ENCODE measurements around the gene CNR1.

- PRO-cap: no peak
Measured at GRCh38 chr6:87925221-87925784, 122.3 kb upstream of the SPACA1 start.

DNA sequence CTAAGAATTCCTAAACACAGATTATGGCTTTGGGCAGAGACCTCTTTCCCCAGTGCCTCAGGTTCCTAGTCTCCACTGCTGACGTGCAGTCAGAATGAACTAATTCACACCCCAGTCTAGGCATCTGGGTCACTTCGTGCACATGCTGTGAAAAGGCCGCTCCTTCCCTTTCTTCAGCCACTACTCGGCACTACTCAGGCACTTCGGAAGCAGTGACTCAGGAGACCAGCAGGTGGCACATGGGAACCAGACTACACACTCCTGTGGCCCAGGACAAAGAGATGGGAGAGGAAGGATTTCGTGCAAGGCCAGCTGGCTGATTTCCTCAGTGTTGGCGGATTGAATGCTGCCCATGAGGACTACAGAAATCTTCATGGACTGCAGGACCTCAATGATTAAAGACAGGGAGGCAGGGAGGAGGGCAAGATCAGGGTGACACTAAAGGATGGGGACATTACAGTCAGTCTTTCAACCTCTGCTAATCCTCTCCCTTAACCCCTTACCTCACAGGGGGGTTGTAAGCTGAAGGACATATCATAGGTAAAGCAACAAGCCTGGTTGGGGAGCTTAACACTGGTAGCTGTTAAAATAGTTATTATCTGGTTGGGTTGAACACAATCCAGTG lies 117.8 kb upstream of the SPACA1 start:
- PRO-cap: no peak

DNA sequence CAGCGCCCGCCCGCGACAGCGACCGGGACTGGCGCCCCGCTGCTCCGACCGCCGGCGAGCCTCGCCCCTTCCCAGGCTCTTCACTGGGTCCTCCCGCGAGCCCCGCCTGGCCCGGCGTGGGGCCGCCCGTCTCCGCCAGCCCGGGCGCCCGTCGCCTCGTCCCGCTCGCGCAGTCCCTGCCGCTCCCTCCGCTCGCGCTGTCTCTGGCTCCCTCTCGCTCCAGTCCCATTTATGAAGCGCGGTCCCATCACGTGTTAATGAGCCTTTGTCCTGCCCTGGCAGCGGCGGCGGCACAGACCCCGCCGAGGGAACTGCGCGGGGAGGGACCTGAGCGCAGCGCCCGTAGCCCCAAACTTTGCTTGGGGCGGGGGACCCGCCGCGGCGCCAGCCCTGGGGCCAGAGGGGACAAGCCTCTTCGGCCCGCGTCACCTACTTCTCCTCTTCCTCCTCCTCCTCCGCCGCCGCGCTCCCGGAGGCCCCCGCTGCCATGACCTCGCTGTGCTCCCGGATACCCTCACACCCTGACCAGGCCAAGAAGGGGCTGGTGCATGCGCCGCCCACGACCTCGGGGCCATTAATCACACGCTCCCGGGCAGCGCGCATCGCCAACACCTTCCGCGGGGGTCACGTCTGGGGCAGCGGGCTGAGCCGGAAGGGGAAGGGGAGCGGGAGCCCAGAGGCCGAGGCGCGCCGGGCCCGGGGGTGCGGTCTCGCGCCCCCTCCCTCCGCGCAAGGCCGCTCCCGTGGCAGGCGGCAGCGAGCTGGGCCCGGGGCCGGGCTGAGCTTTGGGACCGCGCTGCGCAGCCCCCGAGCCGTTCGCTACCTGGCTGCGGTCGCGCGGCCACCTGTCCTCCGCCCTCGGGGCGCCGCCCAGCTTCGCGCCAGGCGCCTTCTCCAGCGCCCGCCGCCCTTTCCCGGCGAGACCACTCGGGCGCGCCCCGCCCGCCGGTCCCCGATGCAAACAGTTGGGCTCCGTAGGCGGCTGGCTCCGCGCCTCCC lies at the start of gene CNR1:
TSS of gene CNR1 (minus strand) at position 205 of the 999 bp plus-strand sequence.
- PRO-cap: bidirectional peak, plus-strand start at position 179 of the sequence, minus-strand start at position 205 of the sequence

GRCh38 chr6:88167142-88167405 lies 927 bp upstream of the CNR1 start:
- PRO-cap: no peak

DNA sequence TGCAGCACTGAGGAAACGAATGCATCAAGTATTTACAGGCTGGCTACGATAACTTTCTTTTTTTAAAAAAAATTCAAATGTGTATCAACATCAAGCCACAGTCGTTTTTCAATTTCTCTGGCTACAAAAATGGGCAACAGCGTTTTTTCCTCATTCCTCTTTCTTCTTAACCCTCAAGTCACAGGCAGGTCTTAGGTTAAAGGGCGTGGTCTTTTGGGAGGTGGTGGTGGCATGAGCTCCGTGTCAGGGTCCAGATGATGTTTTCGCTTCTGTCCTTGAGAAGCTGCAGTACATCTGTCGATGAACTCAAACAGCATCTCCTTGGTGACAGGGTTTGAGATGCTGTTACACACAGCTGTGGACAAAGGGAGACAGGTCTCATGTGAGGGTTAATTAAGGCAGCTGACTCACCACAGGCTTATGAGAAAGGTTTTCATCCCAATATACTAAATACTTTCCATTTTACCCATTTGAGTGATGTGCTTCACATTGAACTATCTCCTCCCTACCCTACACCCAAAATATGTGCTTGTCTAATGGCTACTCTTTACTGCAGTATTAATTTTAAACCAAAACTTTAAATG lies 350.8 kb downstream of the RNGTT start:
- PRO-cap: no peak

GRCh38 chr6:89065497-89065978 lies 15.0 kb upstream of the PNRC1 start:
- PRO-cap: no peak

DNA sequence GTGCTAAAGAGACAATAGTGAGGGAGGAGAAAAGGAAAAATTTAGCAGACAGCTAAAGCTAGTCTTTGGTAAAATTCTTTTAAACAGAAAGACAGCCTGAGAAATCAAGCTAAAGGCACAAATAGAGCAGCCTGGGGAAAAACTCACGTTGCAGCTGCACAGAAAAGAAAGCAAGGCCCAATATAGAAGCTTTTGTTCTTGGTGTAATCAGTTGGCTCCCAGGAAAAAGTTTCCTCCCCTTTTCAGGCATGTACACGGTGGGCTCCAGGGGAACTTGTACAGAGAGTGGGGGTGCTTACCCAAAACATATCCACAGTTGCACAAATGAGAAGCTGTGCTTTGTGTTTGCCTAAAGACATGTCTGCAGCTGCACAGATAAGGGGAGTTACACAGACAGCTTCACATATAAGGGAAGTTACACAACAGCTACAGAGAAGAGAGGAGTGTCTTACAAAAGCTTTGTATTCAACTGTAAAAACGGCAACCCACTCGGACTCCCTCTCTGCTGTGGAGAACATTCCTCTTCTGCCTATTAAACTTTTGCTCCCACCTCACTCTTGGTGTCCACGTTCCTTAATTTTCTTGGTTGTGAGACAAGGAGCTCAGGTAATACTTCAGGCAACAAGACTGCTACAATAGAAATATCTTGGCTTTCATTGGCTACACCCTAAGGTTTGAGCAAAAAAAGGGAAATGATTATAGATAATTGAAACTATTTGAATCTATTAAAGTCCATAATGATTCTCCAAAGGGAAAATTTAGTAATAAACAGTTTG lies 7.5 kb upstream of the PNRC1 start:
- PRO-cap: no peak

GRCh38 chr6:89161485-89162436 lies 15.9 kb downstream of the PM20D2 start:
- PRO-cap: no peak

DNA sequence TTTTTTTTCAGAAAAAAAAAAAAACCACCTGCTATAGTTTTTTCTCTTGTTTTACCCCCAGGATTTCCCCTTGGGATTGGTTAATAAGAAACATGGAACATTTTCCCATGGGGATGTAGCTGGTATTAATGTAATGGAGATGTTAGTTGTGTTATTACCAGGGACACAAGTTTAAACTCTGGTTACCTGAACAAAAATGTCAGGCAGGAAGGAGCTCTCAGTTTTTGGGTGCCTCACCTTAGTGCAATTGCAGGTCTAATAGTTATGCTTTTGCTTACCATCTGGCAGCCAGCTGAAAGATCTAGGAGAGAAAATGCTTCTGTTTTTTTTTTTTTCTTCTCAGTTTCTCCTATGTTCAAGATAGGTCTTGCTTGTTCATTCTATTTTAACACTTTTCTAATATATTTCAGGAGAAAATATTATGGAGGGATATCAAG lies 4.1 kb upstream of the UBE2J1 start:
- PRO-cap: no peak

GRCh38 chr6:89662591-89663414 lies 24.3 kb upstream of the LYRM2 start:
- PRO-cap: no peak

- PRO-cap: no peak
Measured at GRCh38 chr6:89672902-89673532, 34.5 kb upstream of the LYRM2 start.

GRCh38 chr6:89780938-89781658 lies 38.5 kb downstream of the MDN1 start:
- PRO-cap: no peak

DNA sequence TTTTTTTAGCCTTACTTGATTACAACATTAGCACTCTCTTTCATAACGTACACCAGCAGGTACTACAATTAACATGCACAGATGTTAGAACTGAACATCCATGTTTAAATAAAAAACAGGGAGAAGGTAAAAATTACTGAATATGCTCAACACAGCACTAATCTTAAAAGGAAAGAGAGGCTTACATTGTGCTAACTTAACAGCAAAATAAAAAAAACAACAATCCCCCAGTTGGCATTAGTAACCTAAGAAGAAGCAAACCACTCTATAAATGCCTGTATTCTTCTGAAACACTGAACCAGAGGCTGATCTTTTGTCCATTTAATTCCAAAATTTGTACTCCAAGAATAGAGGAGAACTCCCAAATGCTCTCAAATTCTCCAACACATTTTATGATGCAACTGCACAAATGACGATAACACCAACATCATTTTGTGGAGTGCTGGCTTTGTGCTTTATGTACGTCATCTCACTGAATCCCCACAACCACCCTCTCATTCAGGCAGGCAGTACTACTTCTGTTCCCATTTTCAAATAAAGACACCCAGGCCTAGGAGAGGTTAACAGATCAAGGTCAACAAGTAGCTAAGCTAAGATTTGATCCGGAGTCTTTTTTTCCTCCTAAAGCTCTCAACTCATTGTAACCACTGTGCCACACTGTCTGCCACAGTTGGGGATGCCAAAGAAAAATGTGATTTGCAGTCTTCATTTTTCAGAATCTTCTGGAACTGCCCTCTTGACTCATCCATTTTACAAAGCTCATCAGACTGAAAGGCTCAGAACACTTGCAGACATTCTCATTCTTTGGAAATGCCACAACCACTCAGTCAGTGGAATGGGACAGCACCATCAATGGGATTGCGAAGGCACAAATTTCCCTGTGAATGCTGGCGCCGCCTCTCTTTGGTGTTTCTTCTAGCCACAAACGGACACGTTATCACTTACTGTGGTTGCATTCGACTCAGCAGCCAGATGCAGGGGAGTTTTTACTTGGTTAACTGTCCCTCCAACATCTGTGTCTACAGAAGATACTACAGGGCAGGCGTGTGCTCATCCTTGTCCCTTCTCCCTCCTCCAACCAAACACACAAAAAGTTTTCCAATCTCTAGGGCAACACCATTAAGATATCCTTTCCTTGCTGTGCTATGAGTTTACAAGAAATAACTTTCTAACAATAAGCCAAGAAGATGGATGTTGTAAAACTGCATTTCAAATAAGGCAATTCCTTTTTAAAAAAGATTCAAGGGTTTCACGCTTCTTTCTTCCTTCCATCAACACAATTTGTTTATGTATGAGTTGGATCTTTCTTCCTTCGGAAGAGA lies 184.4 kb downstream of the GJA10 start:
- PRO-cap: no peak

DNA sequence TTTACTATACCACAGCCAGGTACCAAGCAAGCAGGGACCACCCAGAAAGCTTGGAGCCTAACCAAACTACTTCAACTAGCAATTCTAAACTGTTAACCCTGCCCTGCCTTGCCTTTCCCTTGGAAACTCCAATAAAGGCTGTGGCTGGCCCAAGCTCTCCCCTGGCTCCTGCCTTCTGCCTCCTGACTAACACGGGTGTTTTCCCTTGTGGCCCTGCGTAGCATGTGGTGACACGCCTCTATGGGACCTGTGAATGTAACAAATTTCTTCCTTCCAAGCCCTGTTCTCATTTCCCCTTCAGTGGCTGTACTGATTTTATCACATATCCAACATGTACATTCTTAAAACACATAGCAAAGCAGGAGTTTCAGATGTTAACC lies 120.8 kb downstream of the BACH2 start:
- PRO-cap: no peak

DNA sequence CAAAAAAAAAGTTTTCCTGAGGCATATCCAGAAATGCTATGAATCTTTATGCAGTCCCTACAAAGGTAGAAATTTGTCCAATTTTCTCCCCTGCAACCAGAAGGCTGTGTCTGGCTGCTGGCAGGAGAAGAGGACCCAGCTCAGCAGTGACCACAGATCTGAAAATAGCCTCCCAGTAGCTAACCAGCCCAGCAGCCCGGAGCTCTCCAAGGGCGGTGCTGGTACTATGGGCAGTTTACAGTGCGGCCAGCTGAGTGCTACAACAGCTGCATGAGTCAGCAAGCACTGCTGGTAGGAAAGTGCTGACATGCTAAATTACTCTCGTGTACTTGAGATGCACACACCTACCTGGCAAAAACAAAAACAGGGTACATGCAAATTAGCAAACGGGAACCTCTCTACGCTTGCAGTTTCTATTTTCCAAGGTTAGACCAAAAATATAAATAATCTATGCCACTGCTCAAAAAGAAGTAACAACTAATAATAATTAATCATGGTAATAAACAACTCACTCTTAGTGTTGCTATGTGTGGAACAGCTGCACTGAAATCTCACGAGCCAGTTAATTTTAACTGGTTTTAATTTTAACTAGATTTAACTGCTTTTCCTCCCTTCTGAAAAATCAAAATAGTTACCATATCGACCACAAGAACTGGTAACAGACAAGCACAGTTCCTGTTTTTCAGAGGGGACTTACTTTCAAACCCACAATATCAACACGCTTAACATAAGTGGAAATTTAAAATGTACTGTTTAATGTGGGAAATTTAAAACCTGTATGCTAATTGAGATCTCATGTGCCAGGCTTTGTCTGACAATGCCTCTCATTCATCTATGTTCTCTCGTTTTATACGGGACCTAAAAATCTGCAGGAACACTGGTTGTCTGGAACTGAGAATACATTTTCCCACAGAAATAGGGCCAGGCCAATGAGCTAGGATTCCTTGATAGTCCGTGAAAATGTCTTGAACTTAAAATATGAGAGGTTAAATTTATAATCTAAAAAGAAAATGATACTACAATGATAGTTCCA lies 10.8 kb downstream of the BACH2 start:
- PRO-cap: no peak

DNA sequence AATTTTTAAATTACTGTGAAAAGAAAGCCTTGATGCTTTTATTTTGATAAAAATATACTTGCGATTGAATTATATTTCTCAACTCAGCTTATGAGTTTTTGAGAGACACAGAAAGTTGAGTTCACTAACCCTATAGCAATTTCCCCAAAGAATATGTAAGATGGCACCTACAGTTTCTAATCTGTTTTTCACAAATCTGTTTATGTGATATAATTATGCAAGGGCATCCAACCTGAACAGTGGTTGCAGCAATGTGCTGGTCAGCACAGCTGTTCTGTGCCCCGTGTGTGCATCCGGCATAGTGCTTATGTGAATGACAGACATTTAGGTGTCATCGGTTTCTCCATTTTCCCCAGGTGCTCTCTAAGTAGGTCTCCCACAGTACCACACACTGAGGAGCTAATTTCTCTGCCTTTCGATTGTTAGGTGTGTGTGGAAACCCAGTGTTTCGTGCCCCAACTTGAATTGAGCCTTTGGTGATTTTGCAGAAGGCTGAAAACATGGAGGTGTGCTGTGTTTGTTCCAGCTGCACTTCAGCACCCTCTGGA lies 7.7 kb upstream of the BACH2 start:
- PRO-cap: no peak

DNA sequence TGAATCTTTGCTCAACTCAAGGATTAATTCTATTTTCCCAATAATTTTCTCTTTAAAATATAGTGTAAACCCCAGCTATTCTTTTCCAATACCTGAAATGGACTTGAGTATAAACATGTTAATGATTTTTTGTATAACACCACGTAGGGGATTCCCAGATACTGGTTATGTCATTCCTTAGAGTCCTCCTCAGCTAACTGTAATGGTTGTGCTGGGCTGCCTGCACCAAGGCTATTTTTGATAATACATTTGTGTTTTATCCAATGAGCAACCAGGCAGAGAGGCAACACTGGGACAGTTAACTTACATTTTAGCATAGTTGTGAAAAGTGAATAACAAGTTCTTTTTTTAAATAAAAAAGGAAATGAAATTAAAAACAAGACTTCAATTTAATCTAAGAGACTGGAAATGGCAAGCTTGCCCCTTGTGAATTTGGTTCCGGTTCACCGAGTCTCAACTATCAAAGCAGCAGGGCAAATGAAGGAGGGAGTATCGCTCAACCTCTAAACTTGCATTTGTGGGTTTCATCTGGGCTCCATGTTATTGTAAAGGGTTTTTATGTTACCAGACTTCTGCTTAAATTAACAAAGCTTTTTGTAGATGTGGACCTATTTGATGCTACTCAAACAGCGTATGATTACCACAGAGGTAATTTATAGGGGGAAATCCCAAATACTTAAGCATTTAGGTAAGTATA lies 18.8 kb upstream of the BACH2 start:
- PRO-cap: no peak

DNA sequence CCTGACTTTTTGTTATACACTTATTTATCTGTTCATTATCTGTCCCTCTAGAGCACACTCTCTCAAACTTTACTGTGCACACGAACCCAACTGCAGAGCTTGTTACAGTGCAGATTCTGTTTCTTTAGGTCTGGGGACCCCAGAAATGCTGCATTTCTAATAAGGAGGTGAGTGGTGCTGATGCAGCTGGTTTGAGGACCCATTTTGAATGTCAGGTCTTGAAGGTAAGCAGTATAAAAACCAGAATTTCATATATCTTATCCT lies 142.6 kb upstream of the BACH2 start:
- PRO-cap: no peak

DNA sequence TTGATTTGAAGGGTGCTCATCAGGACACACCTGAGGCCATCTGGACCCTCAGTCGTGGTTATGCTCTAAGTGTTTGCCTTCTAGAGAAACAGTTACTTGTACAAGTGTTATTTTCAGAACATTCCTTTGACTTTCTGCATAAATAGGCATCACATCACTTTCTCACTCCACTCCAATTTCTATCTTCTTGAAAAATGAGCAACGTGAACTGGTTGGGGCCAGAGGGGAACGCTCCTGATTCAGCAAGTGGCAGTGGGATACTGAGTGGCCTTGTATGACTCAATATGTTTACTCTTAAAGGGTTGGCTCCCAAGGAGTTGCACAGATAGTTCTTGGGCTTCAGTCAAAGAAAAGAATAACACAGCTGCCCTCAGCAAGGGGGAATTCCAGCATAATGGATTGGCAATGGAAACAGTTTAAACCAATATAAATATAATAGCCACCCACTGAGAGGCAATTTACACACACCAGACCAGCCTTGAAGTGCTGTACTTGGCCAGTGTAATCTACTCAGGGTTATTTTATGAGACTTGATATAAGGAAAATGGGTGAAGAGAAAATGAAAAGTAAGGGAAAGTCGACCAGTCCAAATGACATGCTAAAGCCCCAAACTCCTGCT lies 712.6 kb upstream of the MAP3K7 start:
- PRO-cap: no peak

DNA sequence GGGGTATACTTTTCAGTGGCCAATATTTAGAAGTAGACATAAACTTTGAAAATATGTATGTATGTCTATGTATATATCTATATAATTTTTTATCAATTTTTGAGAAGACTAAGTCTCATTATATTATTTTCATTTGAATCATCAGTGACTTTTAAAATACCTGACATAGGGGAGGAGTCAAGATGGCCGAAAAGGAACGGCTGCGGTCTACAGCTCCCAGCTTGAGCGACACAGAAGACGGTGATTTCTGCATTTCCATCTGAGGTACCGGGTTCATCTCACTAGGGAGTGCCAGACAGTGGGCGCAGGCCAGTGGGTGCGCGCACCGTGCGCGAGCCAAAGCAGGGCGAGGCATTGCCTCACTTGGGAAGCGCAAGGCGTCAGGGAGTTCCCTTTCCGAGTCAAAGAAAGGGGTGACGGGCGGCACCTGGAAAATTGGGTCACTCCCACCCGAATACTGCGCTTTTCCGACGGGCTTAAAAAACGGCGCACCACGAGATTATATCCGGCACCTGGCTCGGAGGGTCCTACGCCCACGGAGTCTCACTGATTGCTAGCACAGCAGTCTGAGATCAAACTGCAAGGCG lies 181.0 kb downstream of the MANEA start:
- PRO-cap: no peak